ENCODE results near the gene OPN1LW.

GRCh38 chrX:153625142-153625612 lies 21.8 kb upstream of the DUSP9 start:
- PRO-cap, result no peak

- PRO-cap, result no peak
Observed at GRCh38 chrX:153781189-153781959, 533 bp downstream of the SRPK3 start.

GRCh38 chrX:153830560-153830776 lies 124 bp upstream of the PDZD4 start:
- PRO-cap, result no peak

DNA sequence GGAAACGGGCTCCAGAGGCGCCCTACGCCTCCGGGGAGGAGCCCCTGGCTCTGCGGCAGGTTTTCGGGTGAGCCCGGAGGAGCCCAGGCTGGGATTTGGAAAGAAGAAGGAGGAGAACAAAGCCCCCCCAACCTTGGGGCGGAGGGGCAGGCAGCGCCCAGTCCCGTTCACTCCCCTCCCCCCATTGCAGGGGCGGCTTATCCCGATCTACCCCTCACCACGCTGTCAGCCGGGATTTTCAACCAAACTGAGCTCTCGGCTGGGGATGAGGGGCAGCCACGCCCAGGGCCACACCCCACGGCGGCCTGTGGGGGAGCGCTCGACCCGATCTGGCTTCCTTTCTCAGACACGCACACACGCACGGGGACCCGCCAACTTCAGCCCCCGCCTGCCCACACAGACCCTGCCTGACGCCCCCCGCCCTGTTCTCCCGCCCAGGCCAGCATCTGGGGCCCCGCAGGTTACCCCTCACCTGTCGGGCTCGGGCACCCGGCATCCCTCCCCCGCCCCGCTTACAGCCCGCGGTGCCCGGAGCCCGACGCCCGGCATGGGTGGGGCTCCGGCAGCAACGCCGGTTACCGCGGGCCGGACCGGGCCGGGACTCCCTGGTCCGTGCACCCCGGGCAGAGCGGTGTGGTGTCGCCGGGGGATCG lies 477 bp downstream of the L1CAM start:
- PRO-cap, result no peak

GRCh38 chrX:153900661-153901404 lies 3.6 kb upstream of the AVPR2 start:
- PRO-cap, result unidirectional peak, minus-strand start at chrX:153900955

- PRO-cap, result no peak
Observed at GRCh38 chrX:154015309-154015942, 4.3 kb downstream of the IRAK1 start.

DNA sequence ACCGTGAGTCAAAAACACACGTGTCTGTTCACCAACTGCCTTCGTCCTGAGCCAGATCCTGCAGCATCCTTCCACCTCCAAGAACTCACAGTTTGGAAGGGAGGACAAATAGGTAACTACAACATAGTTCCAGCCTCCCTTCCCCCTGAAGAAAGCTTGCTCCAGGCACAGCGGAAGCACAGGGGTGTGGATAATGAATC lies 19.0 kb upstream of the IRAK1 start:
- PRO-cap, result no peak

DNA sequence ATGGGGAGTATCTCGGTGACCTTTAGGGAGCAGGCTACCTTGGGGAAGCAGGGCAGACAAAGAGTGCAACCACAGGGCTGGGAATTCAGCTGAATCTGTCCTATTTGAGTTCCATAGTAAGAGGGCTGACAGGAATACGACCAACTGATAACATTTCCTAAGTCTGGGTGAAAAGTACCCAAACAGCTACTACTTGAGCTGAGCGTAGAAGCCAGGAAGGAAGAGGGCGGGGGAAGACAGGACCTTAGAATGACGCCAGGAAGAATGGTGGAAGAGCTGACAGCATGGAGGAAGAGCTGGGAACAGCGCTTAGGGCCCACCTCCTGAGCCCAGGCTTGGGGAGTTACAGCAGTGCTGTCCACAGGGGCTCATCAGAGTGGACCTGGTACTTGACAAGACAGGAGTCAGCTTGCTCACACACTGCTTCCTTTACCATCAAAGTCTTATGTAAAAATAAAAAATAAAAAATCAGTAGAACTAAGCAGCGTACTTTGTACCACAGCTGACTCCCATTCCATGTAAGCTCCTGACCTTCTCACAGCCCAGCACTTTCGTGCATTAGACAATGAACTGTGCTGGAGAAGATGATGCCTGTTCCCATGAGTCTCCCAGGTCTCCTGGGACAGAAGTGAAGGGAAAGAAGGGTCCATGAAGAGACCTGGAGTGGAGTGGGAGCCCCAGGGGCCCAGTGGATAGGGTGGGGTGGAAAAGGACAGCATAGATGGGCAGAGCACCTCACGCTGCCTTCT lies 14.2 kb downstream of the MECP2 start:
- PRO-cap, result no peak

DNA sequence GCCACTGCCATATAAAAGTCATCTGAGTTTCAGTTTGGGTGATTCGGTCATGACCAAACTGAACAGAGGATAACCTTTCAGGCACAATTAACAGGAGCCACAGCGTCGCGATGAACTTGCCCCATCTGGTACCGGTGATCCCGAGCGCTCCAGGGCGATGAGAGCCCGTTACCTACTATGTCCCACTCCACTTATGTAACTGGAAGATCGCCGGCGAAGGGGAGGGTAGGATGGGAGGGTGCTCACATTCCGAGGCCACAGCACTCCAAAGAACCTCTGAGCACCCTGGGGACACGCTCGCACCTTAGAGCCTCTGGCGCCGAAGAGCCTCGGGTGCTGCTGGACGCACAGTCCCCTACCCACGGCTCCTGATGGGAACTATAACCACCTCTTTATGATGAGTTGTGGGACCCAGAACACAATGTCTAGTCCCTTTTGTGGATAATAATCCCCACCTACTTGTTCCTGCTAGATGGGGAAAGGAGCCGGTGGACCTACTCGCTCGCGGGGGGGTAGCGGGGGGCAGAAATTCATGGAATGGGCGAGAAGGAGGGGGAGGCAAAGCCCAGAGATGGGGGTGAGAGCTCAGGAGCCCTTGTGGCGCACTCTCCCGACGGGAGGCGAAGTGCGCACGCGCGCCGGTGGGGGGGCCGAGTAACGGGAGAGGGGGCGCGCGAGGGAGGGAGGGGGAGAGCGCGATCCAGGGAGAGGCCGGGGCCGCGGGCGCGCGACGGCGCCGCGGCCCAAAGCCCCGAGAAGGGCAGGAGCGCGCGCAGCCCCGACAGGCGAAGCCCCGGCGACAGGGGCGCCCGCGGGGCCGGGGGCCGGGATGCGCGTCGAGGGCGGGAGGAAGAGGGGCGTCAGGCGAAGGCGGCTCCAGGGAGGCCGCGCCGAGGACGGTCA lies 756 bp downstream of the MECP2 start:
- PRO-cap, result no peak

DNA sequence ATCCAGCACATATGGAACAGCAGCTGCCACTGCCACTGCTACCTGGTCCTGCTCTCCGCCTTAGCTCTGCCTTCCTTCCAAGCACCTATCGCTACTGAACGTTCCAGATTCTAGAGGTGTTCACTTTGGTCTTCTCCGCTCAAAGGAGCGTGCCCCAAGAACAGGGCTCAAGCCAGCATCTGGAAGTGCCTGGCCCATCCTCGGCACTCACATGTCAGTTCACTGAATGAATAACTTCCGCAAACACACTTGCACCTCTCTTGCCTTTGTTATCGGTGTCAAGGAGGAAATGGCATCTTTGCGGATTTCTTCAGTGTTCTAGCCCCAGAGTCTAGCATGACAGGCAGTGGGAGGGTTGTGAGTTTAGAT lies 17.4 kb upstream of the MECP2 start:
- PRO-cap, result no peak

DNA sequence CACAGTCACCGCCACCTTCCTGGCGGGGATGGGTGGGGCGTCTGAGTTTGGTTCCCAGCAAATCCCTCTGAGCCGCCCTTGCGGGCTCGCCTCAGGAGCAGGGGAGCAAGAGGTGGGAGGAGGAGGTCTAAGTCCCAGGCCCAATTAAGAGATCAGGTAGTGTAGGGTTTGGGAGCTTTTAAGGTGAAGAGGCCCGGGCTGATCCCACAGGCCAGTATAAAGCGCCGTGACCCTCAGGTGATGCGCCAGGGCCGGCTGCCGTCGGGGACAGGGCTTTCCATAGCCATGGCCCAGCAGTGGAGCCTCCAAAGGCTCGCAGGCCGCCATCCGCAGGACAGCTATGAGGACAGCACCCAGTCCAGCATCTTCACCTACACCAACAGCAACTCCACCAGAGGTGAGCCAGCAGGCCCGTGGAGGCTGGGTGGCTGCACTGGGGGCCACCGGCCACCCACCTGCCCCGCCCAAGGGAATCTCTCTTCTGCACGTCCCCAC lies at the start of gene OPN1LW:
Gene OPN1LW (plus strand): TSS at position 245 of the 495 bp plus-strand sequence.
- PRO-cap, result no peak

GRCh38 chrX:154383494-154383972 lies 4.4 kb downstream of the EMD start:
- PRO-cap, result no peak

DNA sequence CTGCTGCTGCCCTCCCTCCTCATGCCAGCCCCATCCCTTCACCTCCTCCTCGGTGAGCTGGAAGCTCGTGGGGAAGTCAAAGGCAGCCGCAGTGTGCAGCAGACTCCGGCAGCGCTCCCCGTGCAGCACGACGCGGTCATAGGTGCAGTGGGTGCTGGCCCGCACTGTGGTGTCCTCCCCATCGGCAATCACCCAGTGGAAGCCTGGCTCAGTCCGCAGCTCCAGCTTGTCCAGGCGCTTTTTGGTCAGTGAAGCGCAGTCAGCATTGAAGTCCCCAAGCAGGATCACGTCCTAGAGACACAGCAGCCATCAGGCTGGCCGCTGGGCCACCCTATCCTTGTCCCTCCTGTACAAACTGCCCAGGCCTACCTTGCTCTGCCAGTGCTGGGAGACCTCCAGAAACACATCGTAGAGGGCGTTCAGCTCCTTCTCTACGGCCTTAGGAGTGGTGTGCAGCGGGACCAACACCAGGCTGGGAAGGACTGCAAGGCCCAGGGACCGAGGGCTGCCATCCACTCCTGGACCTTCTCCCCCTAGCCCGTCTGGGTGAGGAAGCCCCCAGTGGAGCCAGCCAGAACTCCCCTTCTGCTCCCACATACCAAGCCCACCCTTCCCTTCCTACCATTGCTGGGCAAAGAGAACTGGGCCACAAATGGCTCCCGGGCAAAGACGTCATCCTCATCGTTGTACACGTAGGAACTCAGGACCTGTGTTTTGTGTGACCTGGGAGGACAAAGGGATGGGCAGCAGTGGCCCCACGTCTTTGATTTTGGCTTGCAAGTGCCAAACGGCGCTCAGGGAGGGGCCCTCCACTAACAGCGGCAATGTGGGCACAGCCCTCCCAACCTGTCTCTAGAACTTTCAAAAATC lies 5.0 kb downstream of the RPL10 start:
- PRO-cap, result no peak

- PRO-cap, result no peak
Observed at GRCh38 chrX:154440932-154441254, 3.0 kb upstream of the FAM50A start.

- PRO-cap, result no peak
Observed at GRCh38 chrX:154458445-154458769, 326 bp downstream of the PLXNA3 start.

GRCh38 chrX:154459050-154459466 lies 977 bp downstream of the PLXNA3 start:
- PRO-cap, result no peak

DNA sequence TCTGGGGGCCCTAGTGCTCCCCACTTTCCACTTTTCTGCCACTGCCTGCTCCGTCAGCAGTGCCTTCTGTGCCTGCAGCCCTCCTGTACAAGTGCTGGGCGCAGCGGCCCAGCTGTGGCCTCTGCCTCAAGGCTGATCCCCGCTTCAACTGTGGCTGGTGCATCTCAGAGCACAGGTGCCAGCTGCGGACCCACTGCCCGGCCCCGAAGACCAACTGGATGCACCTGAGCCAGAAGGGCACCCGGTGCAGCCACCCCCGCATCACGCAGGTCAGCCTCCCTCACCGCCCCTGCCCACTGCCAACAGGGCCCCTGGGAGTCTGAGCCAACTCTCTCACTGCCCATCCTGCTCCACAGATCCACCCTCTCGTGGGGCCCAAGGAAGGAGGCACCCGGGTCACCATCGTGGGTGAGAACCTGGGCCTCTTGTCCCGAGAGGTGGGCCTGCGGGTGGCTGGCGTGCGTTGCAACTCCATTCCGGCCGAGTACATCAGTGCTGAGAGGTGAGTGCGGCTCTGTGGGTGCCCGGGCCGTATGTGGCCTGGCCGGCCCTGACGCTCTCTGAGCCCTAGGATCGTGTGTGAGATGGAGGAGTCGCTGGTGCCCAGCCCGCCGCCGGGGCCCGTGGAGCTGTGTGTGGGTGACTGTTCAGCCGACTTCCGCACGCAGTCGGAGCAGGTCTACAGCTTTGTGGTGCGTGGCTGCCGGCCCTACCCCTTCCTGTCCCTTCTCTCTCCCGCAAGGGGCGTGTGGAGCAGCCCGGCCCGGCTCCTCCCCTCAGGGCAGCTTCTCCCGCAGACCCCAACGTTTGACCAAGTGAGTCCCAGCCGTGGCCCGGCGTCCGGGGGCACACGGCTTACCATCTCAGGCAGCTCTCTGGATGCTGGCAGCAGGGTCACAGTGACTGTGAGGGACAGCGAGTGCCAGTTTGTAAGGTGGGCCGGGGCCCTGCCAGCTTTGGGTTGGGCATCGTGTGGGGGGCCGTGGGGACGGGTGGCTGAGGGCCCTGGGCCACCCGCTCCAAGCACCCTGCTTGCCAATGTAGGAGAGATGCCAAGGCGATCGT lies 7.8 kb downstream of the PLXNA3 start:
- PRO-cap, result no peak

- PRO-cap, result no peak
Observed at GRCh38 chrX:154766170-154766881, 3.7 kb downstream of the DKC1 start.

DNA sequence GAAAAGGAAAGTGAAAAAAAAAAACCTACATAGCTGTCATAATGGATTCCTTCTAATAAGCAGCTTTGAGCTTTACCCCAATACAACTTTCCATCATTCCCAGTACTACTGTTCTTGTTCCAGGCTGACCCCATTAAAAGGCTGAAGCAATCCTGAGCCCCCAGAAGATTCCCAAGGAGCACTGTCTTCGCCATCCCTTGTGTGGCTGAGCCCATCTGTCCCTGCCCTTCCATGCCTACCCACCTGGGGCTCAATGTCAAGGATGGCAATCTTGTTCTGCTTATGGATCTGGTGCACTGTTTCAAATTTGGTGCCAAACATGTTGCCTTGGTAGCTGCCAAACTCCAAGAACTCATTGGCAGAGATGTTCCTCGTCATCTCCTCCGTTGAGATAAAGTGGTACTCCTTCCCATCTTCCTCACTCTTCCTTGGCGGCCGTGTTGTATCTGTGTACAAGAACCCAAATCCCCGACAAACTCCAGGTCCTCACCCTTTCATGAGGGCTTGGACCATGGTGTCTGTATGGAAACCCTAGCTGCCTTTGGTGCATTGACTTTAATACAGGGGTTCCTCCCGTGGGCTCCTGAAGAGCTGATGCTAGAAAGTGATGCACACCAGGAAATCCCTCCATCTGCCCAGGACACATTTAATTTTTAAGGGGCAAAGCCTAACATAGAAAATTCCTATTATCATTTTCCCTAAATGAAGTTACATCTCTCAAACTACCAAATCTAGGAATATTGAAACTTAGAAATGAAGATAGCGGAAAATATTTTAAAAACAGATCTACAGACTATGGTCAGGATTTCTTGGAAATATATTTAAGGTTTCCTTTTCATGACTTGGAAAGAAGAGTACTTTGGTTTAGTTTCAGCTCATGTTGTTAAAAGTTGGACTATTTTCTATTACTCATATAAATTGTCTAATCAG lies 19.0 kb downstream of the DKC1 start:
- PRO-cap, result no peak

DNA sequence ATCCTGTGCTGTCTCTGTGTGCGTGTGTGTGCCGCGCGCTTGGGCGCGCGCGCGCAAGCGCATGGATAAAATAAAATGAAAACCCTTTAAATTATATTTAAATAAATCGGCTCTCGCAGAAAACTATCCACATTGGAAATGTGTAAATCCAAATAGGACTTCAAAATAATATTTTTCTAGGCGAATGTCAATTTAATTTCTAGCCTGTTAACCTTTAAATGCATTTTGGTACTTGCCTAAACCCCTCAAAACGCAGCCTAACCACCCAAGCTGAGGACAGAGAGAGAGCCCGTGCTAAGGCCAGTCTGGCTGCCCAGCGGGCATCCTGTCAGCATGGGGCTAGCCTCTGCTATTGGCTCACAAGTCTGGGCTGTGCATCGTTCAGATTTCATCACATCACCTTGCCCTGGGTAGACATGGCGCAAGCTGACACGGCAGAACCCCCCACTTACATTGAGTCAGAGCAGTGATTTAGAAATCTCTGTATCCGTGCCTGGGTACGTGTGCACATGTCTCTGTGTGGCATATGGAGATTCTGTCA lies 112.9 kb upstream of the VAMP7 start:
- PRO-cap, result no peak